Measurements from ENCODE around the genes SPINK5 and PCYOX1L.

- PRO-cap = no peak
Observed at GRCh38 chr5:147804930-147805532, 22.5 kb upstream of the JAKMIP2 start.

DNA sequence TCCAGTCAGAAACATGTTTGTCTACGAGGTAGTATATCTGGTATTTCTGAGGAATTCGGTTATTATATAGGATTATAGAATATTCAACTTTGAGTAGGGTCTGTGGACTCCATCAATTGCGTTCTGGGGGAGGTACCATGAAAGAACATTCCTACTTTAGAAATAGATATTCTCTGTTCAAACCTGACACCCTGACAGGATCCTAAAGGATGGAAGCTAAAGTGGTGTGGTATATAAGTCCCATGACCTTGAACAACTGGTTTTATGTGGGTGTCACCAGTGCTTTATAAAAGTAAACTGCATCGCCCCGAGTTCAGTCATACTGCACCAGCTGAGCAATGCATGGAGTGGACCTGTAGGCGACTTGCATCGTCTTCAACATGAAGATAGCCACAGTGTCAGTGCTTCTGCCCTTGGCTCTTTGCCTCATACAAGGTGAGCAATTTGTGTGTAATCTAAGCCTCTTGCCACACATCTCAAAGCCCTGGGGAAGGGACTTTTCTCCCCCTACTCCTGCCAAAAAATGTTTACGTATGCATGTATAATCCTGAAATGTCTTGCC lies at the start of gene SPINK5:
SPINK5 (plus strand) TSS at position 316 of the 562 bp plus-strand sequence.
- PRO-cap = no peak

GRCh38 chr5:148101247-148101502 lies 37.4 kb downstream of the SPINK5 start:
- PRO-cap = no peak

DNA sequence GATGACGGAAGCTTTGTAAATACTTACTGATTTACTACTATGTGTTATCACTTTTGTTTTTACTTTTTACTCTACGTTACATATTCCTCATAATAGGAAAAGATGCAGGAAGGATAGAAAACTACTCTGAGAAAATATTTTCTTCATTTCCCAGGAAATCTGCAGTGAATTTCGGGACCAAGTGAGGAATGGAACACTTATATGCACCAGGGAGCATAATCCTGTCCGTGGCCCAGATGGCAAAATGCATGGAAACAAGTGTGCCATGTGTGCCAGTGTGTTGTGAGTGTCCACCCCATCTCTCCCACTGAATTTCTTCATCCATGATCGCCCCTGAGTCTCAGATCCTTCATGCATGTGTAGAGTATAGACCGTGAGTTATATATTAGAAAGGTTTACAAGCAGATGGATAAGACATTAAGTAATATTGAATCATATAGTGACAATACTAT lies 43.1 kb downstream of the SPINK5 start:
- PRO-cap = no peak

- PRO-cap = no peak
Observed at GRCh38 chr5:148342920-148343417, 7.6 kb downstream of the SPINK9 start.

- PRO-cap = no peak
Observed at GRCh38 chr5:148685567-148685843, 31.2 kb upstream of the HTR4 start.

DNA sequence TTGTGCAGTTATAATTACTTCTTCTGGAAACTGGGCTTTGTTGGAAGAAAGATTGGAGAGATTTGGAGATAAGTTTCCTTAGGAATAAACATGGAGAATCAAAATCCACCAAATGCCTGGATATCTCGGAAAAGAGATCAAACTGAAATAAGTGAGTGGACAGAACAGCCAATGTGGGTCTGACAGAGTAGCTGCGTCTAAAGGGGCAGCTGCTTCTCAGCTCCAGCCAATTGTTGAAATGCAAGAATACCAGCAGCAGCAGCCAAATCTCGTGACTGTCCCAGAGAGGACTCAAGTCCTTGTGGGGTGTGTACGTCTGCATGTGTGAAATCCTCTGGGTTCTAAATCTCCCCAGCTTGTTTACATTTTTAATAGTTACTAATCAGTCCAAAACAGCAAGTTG lies 85.6 kb upstream of the ADRB2 start:
- PRO-cap = no peak

DNA sequence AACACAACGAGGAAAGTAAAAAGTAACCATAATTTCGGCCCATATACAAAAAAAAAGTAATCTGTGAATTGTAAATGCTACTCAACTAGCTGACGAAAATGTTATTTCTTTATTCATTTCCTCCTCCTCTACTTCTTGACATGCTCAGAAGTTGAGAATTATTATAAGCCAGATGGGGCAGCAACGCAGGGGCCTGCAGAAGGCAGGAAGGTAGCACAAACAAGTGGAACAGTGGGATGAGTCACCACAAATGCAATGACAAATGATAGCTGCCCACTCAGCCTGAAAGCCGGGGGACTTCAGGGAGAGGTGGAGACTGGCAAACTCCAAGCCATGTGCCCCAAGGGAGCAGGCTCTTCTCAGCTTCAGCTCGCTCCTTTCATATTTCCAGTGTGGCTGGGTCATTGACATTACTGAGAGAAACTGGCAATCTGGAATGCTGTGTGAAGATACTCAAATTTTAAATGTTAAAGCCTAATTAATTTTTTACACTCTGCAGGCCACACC lies 21.1 kb upstream of the ADRB2 start:
- PRO-cap = no peak

- PRO-cap = no peak
Observed at GRCh38 chr5:148841727-148842011, 15.3 kb downstream of the ADRB2 start.

GRCh38 chr5:148855387-148856085 lies 29.1 kb downstream of the ADRB2 start:
- PRO-cap = no peak

DNA sequence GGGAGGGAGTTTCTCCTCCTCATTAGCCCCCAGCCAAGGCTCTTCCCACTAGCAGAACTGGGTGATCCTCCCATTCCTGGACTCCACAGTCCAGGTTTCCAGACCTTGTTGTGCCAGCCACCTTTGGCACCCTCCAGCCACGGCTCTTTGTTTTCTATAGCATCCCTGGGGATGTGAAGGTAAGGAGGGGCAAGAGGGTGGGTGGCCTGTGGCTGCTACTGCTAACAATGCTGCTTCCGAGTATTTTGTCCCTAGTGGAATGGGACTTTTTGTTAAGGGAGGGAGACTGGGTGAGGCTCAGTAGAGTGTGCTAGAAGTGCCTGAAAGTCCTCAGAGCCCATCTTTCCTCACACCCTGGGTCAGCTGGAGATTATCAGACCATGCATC lies 94.5 kb downstream of the ADRB2 start:
- PRO-cap = unidirectional peak, plus-strand start at position 300 of the sequence

GRCh38 chr5:149207164-149207631 lies 64.5 kb upstream of the AFAP1L1 start:
- PRO-cap = no peak

- PRO-cap = bidirectional peak, plus-strand start at chr5:149321042, minus-strand start at chr5:149320902
Observed at GRCh38 chr5:149320625-149321542, 24.4 kb upstream of the GRPEL2 start.

- PRO-cap = unidirectional peak, plus-strand start at chr5:149358037
Observed at GRCh38 chr5:149357448-149358345, at the start of gene PCYOX1L. Gene PCYOX1L (plus strand): TSS chr5:149358046.

DNA sequence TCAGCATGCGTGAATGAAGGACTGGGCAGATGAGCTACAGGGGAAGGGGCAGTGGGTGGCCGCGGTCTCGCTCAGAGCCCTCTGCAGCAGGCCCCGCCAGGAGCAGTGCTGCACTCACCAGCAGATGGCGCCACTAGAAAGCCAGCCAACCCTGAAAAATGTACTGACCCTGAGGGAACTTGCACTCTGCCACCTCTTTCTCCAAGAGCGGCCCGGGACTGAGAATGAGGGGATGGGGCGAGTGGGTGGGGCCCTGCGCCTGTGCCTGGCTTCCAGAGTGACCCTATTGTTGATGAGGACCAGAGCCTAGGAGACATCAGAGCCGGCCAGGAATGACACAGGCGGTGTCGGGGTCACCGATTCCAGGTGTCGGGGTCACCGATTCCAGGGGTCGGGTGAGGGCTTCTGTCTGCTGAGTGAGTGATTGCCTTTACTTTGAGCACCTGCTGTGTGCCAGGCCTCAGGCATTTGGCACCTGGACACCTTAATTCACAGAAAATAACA lies 2.9 kb upstream of the IL17B start:
- PRO-cap = no peak

DNA sequence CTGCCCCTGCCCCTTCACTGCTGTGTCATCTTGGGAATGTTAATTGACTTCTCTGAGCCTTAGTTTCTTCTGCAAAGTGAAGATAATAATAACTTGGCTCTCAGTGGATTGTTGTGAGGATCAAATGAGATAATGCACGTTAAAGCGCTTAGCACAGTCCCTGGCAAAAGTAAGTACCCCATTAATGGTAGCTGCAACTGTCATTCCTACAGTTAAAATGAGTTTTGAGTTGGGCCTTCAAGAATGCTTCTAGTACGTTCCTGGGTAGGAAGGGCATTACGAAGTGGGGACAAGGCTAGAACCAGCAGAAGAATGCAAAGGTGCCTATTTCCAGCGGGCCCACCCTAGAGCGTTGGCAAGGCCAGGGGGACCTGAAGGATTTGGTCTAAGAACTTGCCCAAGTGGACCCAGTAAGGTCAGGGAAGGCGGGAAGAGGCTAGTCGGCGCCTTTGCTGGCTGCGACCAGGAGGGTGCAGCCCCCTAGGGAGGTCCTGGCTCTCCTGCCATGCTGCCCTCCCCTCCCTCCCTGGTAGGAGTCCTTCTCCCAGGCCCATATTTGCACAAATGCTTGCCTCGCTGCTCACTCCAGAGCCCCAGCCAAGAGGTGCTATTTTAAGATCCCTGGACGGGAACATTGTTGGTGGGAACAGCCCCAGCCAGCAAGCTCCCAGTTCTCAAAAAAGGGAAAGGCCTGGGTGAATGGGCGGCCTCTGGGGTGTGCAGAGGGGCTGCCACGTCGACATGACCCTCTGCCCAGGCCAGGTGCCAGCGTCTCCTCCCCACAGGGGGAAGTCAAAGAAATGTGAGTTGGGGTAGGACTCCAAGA lies 4.2 kb upstream of the IL17B start:
- PRO-cap = bidirectional peak, plus-strand start at position 677 of the sequence, minus-strand start at position 558 of the sequence

DNA sequence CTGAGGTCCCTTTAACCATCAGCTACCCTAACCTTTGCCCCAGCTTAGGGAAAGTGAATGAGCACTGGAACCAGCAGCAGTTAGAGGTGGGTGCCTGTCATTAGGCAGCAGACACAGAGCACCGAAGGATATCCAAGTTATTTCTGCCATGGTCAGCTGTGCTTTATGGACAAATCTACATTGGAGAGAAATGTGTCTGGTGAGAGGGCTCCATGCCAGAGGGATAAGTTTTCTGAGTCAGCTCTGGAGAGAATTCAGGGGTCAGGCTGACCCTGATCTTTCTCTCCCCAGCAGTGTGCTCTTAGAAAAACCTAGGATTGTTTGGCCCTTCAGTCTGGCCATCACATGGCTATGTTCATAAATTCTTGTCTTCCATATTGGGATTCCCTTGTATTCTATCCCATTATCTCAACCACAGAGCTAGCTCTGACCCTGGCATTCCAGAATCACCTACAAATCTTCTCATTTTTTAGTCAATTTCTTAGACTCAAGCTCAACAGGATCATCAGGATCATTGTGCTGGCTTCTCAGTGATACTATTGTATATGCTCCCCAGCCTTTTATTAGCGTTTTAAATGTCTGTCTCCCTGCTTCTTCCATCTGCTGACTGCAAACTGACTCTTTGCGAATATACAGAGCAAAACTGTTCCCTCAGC lies 9.0 kb upstream of the IL17B start:
- PRO-cap = no peak

GRCh38 chr5:149410078-149411200 lies 31.3 kb upstream of the IL17B start:
- PRO-cap = no peak

DNA sequence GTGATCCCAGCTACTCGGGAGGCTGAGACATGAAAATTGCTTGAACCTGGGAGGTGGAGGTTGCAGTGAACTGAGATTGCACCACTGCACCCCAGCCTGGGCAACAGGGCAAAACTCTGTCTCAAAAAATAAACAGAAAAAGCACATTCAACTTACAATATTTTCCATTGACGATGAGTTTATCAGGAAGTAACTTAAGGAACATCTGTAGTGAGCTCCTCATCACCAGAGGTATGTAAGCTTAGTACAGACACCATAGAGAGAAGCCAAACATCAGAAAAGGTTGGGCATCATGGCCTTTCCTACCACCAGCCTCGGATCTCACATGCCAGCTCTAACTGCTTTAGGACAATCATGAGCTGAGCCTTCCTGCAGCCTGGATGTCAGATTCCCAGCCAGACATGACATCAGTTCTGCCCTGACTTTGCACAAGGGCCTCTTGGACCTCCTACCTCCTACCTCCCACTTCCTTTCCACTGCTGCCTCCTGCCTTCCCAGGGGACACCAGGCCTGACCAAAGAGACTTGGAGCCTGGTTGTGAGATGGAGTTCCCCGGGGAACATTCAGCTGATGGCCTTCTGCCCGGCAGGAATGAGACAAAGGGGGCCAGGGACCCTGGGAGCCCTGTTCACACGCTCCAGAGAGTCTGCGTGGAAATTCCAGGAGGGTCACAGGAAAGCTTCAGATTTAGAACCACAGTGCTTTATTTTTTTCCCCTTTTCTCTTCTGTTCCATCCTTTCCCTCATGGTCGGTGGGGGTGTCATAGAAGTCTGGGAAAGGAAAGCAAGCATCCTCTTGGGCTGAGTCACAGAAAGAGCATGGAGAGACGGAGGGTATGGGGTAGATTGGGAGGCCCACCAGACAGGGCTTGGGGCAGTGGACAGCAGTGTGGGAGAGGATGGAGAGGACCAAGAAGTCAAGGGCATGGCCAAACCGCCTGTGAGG lies 35.3 kb upstream of the IL17B start:
- PRO-cap = bidirectional peak, plus-strand start at position 640 of the sequence, minus-strand start at position 403 of the sequence; unidirectional peak, plus-strand start at position 809 of the sequence

- PRO-cap = no peak
Observed at GRCh38 chr5:149417206-149417795, 38.2 kb upstream of the IL17B start.